Foreskin fibroblast (primary cell): ENCODE measurements around a stretch of chr6.

DNA sequence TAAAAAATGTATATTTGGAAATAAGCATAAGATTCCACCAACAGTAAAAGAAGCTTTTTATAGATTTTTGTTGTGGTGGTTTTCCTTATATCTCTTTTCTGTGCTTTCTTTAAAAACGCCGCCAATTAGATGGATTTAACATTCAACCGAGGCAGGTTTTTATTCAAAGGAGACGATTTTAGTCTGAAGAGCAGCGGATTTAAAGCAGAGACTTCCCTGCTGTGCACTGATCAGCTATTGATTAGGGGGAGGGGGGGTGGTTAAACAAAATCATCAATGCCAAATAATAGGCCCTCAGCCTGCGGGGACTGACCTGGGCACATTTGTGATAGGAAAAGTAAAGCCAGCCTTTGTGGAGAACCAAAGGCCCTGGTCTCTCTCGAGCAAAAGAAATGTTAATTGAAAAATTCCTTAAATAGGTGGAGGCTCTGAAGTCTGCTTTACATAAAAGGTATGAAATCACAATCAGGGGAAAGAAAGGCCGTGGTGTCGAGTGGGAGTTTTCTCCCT is 55.8 kb downstream of the DLL1 start:
- RRBS = no CpG with 5 or more reads among the region's 9 CpGs

DNA sequence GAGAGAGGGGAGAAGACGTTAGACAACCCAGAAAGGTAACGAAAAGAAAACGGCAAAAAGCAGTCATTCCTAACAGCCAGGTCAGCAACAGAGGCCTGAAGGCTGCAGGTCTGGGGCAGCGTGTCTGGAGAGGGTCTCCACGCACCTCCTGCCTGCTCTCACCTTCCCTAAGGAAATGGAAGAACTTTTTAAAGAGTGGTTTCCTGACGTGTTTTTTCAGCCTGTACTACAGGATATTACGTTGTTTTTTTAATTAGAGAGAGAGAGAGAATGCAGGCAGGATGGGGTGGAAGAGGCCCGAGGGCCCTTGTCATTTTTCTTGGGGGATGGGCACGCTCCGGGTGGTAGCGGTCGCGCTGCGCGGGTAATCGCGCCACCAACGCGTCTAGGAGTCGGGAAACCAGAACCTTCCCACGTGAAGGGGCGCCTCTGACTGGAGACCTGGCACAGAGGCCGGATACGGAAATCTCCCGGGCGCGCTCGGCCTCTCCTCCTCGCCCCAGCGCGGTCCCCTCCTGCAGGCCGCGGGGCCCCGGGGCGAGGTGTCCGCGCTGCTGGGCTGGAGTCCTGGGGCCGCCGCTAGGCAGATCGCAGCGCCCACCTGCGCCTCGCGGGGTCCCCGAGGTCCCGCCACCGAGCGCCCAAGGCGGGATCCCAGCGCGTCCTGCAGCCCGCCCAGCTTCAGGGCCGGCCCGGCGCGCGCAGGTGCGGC is 1.9 kb downstream of the DLL1 start:
- RRBS = 30% methylated on average over 10 of the region's 58 CpGs

DNA sequence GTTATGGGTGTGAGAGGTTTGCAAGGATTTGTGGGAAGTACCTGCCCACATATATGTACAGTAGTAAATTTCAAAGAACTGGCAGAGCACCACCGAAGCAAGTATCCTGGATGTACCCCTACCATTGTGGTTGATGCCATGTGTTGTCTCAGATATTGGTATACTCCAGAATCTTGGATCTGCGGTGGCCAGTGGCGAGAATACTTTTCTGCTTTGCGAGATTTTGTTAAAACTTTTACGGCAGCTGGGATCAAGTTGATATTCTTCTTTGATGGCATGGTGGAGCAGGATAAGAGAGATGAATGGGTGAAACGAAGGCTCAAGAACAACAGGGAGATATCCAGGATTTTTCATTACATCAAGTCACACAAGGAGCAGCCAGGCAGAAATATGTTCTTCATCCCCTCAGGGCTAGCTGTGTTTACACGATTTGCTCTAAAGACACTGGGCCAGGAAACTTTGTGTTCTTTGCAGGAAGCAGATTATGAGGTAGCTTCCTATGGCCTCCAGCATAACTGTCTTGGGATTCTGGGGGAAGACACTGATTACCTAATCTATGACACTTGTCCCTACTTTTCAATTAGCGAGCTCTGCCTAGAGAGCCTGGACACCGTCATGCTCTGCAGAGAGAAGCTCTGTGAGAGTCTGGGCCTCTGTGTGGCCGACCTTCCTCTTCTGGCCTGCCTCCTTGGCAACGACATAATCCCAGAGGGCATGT is 11.0 kb downstream of the FAM120B start:
- RRBS = no CpG with 5 or more reads among the region's 11 CpGs

DNA sequence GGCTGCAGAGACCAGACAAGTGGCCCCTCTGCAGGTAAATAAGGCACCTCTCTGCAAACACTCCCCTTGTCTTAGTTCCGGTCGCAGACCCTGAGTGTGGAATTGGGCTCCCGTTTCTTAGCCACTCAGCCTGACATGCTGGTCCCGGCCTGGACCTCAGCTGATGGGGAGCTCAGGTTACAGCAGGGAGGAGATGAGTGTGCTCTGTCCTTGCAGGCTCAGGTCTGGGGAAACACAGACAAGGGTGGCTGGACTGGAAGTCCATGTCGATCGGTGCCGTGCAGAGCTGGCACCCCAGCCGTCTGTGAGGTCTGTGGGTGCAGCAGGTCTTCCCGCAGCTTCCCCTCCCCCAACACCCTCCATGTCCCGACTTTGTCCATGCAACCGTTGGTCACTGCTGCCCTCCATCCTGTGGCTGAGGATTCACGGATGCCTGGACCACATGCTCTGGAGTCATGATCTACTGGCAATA is 119.0 kb downstream of the PSMB1 start:
- RRBS = 72% methylated on average over 4 of the region's 12 CpGs

DNA sequence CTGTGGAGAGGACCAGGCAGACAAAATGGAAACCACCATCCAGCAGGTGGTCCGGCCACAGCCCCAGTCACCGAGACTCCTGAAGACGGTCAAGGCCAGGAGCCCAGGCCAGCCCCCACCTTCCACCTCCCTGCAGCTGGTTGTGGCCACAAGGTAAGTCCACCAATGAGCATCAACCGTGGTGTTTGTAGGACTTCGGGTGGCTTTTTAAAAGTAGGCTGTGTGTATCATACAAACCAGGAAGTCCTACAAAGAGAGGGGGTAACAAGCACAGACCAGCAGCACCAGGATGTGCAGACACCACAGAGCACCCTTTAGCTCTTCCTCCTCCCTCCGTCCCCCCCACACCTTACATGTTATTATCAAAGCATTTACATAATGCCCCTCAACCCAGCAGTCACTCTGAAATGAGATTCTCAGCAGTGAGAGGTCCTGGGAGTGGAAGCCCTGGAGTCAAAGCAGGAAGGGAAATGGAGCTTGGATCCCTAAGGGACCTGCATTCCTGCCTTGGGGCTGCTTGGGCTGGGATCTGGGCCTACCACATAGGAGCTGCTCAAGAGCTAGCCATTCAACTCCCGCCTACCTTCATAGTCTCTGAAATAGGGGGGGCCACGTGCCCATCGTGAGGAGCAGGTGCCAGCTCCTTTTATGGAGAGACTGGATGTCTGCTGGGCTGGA is 90.7 kb downstream of the PSMB1 start:
- RRBS = no CpG with 5 or more reads among the region's 9 CpGs